H1 (cell line): ENCODE data around the gene LIN9.

DNA sequence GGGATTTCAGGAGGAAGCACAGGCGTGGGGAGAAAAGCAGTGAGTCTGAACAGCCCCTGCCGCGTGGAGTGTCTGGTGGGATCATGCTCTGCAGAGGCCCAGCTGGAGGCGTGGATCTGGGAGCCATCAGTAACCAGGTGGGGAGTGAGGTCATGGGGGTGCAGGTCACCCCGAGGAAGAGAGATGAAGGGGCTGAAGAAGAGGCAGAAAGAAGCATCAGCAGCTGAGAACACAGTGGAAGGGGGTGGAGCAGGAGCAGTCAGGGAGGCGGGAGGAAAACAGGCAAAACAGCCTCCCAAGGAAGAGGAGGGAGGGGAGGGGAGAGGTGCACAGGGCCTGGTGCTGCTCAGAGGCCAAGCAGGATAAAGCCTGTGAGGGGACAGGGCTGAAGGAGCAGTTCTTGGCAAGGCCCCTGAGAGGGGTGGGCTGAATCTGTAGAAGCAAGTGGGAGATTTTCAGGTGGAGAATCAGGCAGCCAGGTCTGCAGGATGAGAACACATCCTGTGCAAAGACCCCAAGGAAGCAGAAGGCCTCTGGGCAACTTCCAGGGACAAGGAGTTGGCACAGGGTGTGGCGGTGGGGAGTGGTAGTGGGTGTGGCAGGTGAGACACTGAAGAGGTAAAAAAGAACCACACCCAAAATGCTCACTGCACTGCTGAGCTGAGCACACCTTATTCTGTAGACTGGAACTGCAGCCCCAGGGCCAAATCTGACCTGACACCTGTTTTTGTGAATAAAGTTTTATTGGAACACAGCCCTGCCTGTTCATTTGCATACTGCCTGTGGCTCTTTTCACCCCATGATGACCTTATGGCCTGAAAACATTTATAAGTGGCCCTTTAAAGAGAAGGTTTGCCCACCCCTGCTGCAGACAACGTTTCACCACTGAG, 35.6 kb upstream of the LBR start:
- RRBS = no CpG with 5 or more reads among the region's 8 CpGs
CAGE:
- cytosol, long polyA plus RNA = no peak
- long polyA plus RNA = no peak
- nucleus, long polyA plus RNA = no peak

- RRBS = no CpG with 5 or more reads among the region's 5 CpGs
CAGE:
- cytosol, long polyA plus RNA = no peak
- long polyA plus RNA = no peak
- nucleus, long polyA plus RNA = no peak
Observed at GRCh38 chr1:225468232-225468690, 40.4 kb upstream of the LBR start.

- RRBS = no CpG with 5 or more reads among the region's 5 CpGs
CAGE:
- cytosol, long polyA plus RNA = no peak
- long polyA plus RNA = no peak
- nucleus, long polyA plus RNA = no peak
Observed at GRCh38 chr1:225539488-225539927, 111.7 kb upstream of the LBR start.

DNA sequence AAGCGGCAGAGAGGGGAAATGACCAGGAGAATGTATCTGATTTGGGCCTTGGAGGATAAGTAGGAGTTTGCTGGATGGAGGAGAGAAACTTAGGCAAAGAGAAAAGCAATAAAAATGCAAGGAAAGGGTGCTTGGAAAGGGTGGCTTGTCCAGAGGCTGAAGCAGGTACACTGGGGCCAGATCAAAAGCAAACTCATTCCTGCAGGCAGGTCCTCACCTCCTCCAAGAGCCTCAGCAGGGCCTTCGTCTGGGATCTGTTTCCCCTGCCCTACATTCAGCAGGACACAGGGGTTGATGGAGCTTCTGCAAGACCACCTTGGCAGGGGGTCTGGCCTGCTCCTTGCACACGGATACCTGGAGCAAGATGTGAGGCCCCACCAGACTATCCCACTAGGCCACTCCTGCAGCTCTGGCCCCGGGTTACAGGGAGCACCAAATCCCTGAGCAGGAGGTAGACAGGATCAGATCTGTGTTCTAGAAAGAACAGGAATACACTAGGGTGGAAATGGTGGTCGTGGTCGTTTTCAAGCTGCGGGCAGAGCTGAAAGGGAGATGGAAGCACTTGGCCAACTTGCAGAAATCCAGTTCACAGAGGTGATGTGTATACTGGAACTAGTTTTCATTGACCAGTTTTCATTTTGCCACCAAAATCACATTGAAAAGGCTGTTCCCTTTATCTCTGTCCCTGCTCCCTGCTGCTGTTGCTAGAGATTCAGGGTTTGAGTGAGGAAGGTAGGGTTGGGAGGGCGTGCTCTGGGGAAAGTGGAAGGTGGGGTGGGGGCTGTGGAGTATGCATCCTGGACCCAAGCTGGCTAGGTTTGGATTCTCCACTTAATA, 33.5 kb downstream of the EPHX1 start:
- RRBS = no CpG with 5 or more reads among the region's 8 CpGs
CAGE:
- cytosol, long polyA plus RNA = no peak
- long polyA plus RNA = no peak
- nucleus, long polyA plus RNA = no peak

DNA sequence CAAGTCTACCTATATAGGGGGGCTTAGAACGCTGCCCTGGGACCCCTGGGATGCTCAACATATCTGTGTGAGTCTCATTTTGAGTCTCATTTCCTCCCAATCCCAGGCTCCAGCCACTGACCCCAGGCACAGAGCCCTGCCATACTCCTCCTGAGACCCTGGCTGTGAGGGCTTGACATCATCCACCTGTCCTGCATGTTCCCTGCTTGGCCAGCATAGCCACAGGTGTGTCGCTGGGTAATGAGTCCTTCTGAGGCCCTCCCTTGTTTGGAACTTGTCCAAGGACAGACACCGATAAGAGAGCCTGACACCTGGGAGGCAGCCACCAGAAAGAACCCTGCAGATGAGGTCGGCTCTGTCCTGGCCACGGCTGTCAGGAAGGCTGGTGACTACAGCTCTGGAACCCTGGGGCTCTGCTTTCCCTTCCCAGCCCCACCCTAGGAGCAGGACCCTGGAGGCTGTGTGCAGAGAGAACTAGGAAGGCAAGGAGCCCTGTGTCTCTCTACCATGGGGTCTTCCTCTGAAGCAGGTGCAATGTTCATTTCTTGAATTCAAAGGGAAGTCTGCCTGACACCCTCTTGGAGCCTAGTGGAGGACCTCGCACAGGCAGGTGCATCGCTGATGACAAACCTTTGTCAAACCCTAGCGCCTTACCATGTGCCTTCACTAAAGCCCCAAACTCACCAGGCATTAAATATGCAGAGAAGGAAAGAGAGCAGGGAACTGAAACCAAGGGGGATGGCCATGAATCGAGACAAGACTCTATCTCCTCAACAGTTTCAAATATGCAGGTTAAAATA, 34.5 kb downstream of the TMEM63A start:
- RRBS = no CpG with 5 or more reads among the region's 9 CpGs
CAGE:
- cytosol, long polyA plus RNA = no peak
- long polyA plus RNA = no peak
- nucleus, long polyA plus RNA = no peak

GRCh38 chr1:225890340-225890753, 1.4 kb upstream of the LEFTY1 start:
- RRBS = no CpG with 5 or more reads among the region's 5 CpGs
CAGE:
- cytosol, long polyA plus RNA = no peak
- long polyA plus RNA = no peak
- nucleus, long polyA plus RNA = no peak

DNA sequence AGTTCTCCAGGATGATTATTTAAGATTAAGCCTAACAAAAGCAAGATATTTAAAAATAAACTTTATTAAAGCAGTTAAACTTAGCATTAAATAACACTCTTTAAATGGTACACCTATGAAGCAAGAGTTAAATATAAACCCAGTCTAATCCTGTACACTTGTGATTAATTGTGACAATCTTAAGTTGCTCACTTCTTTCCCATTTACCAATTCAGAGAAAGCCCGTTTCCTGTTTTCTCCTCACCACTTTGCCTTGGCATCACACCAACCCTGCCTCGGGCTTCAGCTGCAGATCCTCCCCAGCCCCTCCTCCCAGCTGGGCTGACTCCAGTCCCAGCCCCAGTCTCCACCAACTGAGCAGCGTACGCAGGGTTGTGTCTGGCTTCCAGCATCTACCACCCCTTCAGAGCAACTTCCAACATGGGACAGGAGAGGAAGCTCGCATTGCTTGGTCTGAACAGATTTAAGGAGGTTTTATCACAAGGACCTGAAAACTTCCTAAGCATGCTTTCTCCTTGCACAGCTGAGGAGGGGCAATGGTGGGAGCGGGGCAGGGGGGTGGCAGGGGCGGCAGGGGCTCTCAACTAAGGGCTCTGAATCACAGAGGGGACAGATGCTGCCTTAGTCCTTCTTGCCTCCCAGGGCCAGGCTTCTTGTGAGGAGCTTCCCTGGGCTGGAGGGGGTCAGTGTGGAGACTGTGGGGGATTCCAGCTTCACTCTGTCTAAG, 4.1 kb downstream of the PYCR2 start:
- RRBS = no CpG with 5 or more reads among the region's 7 CpGs
CAGE:
- cytosol, long polyA plus RNA = no peak
- long polyA plus RNA = no peak
- nucleus, long polyA plus RNA = no peak

- RRBS = no CpG with 5 or more reads among the region's 4 CpGs
CAGE:
- cytosol, long polyA plus RNA = no peak
- long polyA plus RNA = no peak
- nucleus, long polyA plus RNA = no peak
Observed at GRCh38 chr1:226004433-226004778, 5.3 kb upstream of the SDE2 start.

DNA sequence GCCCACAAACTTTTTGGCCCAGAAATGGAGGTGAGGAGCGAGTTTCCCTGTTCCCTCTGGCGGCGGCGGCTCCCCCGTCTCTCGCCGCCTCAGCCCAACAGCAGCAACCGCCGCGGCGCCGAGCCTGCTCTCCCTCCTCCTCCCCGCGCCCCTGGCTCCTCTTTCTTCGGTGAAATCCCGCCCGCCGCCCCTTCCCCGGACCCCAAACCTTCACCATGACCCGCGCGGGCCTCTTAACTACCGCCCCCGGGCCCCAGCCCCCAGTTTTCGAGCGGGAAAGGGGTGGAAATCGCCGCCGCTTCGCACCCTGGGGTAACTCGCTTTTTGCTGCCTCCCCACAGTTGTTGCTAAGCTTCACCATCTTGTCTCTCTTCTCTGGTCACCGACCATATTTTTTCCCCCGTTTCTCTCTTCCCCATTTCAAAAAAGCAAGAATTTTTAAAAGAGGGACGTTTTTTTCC, 433 bp downstream of the H3-3A start:
- RRBS = under 1% methylated on average over 6 of the region's 34 CpGs
CAGE:
- cytosol, long polyA plus RNA = no peak
- long polyA plus RNA = no peak
- nucleus, long polyA plus RNA = no peak

- RRBS = no CpG with 5 or more reads among the region's 2 CpGs
CAGE:
- cytosol, long polyA plus RNA = no peak
- long polyA plus RNA = no peak
- nucleus, long polyA plus RNA = no peak
Observed at GRCh38 chr1:226065126-226065540, 2.6 kb downstream of the H3-3A start.

GRCh38 chr1:226123566-226124049, 61.1 kb downstream of the H3-3A start:
- RRBS = no CpG with 5 or more reads among the region's 7 CpGs
CAGE:
- cytosol, long polyA plus RNA = no peak
- long polyA plus RNA = no peak
- nucleus, long polyA plus RNA = no peak

DNA sequence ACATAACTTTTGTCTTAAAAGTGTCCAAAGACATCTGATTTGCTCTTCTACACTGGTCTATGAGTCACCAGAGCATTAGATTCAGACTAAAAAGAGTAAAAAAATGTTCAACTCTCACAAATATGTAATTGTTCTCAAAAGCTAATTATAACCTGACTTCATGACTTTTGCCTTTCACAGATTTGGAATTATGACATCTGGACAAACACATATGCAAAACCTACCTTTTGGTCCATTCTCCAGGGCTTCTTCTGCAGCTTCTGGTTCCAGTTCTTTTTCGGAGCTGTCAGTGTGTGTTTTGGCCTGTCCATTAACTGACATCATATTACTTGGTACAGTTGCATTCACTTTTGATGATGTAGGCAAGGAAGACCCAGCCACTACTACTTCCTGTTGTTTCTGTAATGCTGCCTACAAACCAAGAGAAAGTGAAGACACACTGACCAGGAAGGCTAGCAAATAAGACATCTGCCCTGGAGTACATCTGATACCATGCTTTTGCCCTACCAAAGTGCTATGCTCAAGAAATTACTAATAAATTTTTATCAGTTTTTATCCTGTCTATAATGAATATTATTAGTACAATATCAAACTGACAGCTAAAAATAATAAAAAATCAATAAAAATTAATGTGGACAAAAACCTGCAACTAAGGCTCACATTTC, 32.0 kb downstream of the ACBD3 start:
- RRBS = no CpG with 5 or more reads among the region's 1 CpG
CAGE:
- cytosol, long polyA plus RNA = no peak
- long polyA plus RNA = no peak
- nucleus, long polyA plus RNA = no peak

DNA sequence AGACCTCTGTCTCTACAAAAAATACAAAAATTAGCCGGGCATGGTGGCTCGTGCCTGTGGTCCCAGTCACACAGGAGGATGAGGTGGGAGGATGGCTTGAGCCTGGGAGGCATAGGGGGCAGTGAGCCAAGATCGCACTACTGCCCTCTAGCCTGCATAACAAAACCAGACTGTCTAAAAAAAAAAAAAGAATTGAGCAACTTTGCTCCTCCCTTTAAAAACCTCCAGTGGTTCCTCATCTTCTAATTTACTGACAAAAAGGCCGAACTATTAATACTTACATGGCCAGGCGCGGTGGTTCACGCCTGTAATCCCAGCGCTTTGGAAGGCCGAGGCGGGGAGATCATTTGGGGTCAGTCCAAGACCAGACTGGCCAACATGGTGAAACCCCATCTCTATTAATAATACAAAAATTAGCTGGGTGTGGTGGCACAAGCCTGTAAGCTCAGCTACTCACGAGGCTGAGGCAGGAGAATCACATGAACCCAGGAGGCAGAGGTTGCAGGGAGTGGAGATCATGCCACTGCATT, 4.4 kb downstream of the ACBD3 start:
- RRBS = no CpG with 5 or more reads among the region's 11 CpGs
CAGE:
- cytosol, long polyA plus RNA = no peak
- long polyA plus RNA = no peak
- nucleus, long polyA plus RNA = no peak

GRCh38 chr1:226309071-226309602, at the start of gene LIN9:
Gene LIN9 (minus strand): TSS chr1:226309164.
- RRBS = 3% methylated on average over 26 of the region's 69 CpGs
CAGE:
- cytosol, long polyA plus RNA = start-site peak on the minus strand at chr1:226309137-226309153, 303 reads
- long polyA plus RNA = start-site peak on the minus strand at chr1:226309137-226309164, 396 and 266 reads in 2 replicates
- nucleus, long polyA plus RNA = start-site peak on the minus strand at chr1:226309139-226309153, 341 reads

- RRBS = no CpG with 5 or more reads among the region's 8 CpGs
CAGE:
- cytosol, long polyA plus RNA = no peak
- long polyA plus RNA = no peak
- nucleus, long polyA plus RNA = no peak
Observed at GRCh38 chr1:226402189-226402590, 5.7 kb downstream of the PARP1 start.

DNA sequence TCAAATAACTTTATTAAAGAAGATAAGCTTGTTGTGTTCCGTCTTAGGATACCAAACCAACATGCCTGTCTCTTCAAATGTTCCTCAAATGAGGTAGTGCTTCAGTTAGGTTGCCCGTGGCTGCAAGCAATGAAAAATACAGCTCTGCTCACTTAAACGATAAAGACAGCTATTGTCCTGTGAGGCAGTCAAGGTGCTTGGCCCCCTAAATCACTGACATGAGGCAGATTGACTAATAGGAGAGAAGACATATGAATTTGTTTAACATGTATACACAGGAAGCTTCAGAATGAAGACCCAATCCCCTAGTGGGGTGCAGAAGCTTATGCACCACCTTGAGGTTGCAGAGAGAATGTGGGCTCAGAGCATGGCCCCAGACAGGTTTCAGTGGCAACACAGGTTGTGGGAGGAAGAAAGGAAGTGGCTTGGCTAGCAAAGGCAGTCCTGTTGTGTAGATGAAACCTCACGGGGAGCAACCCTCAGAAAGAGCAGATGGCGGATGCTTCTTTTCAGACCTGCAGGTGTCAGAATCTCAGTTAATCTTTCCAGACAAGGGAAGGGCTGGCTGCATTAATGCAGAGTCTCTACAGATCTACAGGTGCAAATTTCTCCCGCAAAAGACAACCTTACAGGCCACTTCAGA, 37.0 kb upstream of the PARP1 start:
- RRBS = no CpG with 5 or more reads among the region's 6 CpGs
CAGE:
- cytosol, long polyA plus RNA = no peak
- long polyA plus RNA = no peak
- nucleus, long polyA plus RNA = no peak

DNA sequence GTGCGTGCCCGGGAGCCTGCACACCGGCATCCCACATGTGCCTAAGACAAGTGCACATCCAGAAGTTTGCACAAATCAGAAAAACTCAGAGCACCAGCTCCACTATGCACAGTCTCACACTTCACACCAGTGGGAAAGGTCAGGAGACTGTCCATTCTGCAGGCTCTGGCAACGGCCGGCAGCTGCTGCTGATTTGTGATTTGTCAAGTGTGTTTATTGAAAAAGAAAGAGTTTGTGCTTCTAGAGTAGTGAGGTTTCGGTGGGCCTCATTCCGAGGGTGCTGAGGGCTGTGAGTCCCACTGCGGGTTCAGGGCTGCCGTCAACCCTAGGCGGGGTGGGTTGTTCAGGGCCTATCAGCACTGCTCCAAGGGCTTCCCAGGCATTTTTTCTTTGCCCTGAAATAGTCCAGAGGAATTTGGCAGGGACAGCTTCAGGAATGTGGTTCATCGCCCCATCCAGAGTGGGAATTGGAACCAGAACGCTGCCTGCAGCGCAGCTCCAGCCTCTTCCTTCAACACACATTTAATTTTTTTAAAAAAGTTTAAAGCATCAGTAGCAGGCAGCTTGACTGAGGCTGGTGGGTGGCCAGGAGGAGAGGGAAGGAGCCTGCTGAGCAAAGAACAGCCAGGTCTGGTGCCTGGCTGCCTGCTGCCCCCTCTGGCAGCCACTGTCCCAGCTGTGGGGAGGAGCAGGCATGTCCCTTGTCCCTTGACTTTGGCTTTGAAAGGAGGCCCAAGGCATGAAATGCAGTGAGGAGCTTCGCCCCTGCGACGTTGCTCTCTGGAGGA, 19.6 kb downstream of the STUM start:
- RRBS = no CpG with 5 or more reads among the region's 16 CpGs
CAGE:
- cytosol, long polyA plus RNA = no peak
- long polyA plus RNA = no peak
- nucleus, long polyA plus RNA = no peak

DNA sequence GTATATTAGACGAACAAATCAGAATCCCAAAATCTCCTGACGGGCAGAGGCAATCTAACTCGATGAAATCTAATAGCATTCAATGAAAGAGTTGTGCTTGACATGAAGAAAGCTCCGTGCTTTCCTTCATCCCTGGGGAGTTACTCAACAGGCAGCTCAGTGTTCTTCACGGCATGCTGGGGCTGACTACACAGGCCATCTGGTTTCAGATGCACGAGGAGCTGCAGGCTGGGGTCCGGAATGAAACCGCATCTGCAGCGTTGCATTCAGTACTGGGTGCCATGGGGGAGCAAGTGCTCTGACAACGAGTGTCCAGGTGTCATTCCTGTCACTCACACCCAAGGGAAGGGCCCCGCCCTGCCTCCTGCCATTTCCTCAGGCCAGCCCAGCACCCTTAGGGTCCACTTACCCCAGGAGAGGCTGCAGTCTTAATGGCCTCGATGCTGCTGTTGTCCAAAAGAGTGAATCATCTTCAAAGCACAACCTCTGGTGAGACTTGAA, 61.3 kb downstream of the STUM start:
- RRBS = no CpG with 5 or more reads among the region's 12 CpGs
CAGE:
- cytosol, long polyA plus RNA = no peak
- long polyA plus RNA = no peak
- nucleus, long polyA plus RNA = no peak

DNA sequence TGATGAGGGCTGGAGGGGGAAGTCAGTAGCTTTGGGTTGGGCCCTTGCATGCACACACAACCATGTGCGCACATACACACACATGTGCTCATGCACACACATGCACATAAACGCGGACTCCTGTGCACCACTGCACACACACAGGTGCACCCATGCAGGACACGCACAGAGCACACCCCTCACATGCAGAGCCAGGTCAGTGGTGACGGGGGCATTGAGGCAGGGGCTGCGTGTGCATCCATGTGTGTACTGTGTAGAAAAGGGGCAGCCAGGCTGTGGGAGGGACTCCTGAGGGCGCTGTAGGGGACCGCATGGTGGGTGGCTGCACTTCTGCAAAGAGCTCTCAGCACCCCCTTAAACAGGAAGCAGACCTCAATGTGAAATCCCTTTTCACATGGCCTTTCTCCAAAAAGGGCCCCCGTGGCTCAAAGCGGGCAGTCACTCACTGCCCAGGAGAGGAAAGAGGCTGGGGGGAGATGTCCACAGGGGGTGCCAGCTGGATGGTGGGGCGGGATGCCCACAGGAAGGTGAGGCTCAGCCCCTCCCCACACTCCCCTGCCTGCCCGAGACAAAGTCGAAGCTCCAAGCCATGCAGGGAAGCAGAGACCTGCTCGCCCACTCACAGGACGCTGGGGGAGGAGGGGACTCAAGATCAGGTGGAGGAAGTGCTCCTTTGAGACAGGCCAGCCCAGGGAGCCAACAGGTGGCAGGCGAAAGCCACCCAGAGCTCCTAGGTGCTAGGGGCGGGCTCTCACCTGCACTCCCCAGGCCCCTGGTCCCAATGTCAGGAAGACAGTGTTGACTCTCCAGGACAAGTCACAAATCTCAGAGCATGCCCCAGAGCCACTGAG, 95.1 kb downstream of the ITPKB start:
- RRBS = no CpG with 5 or more reads among the region's 17 CpGs
CAGE:
- cytosol, long polyA plus RNA = no peak
- long polyA plus RNA = no peak
- nucleus, long polyA plus RNA = no peak

DNA sequence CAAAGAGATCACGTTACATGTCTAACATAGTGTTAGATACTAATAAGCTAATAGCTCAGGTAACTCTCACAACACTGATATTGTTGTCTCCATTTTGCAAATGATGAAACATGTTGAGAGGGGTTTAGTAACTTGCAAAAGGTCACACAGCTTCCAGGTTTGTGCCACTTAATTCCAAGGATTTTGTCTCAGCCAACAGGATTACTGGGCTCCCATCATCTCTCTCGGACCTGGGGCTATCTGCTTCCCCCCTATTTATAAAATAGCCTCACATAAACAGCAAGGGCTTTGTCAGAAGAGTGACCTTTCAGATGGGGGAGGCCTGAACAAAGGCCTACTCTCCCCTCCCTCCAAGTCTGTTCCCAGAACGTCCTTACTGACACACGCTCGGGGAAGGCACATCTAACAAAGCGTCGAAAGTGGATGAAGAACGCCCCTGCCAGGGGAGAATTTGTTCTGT, 81.4 kb downstream of the ITPKB start:
- RRBS = no CpG with 5 or more reads among the region's 8 CpGs
CAGE:
- cytosol, long polyA plus RNA = no peak
- long polyA plus RNA = no peak
- nucleus, long polyA plus RNA = no peak